Occipital lobe (tissue), 2 donors: ENCODE measurements around the genes MPDU1, SAT2, EFNB3 and TMEM88.

DNA sequence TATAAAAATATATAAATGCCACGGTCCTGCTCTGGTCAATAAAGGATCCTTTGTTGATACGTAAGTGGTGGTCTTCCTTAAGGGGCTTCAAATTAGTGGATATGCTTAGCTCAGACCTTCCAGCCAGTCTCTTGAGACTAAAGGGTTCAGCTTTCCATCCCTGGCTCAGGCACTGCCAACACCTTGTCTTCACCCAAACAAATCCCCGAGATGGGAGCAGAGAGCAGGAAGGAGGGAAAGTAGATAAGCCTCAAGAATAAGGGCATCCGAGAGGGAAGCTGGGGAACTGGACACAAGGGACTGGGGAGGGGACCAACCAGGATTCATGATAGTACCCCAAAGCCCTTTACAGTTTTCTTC, 739 bp upstream of the EIF4A1 start:
- RAMPAGE, long total RNA, result no peak

- RAMPAGE, long total RNA, result no peak
These were observed 1.8 kb downstream of the EIF4A1 start for GRCh38 chr17:7574353-7574960.

DNA sequence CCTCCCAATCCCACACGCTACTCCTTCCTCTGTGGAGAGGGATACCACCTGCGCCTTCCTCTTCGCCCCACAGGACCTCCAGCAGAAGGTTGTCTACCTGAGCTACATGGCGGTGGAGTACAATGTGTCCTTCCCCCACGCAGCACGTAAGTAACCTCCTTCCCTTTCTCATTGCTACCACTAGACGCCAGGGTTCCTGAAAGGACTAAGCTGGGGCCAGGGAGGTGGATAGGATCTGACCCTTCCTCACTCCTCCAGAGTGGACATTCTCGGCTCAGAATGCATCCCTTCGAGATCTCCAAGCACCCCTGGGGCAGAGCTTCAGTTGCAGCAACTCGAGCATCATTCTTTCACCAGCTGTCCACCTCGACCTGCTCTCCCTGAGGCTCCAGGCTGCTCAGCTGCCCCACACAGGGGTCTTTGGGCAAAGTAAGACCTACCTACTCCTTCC, 1.2 kb downstream of the CD68 start:
- RAMPAGE, long total RNA, result no peak

GRCh38 chr17:7583202-7584235, at the start of gene MPDU1:
Gene MPDU1 (plus strand): TSS chr17:7583852.
- RAMPAGE, long total RNA, result start-site peak on the minus strand at chr17:7583497-7583572, 21 and 16 reads in 2 replicates

- RAMPAGE, long total RNA, result no peak
These were observed 8.5 kb downstream of the FXR2 start for GRCh38 chr17:7605875-7606824.

DNA sequence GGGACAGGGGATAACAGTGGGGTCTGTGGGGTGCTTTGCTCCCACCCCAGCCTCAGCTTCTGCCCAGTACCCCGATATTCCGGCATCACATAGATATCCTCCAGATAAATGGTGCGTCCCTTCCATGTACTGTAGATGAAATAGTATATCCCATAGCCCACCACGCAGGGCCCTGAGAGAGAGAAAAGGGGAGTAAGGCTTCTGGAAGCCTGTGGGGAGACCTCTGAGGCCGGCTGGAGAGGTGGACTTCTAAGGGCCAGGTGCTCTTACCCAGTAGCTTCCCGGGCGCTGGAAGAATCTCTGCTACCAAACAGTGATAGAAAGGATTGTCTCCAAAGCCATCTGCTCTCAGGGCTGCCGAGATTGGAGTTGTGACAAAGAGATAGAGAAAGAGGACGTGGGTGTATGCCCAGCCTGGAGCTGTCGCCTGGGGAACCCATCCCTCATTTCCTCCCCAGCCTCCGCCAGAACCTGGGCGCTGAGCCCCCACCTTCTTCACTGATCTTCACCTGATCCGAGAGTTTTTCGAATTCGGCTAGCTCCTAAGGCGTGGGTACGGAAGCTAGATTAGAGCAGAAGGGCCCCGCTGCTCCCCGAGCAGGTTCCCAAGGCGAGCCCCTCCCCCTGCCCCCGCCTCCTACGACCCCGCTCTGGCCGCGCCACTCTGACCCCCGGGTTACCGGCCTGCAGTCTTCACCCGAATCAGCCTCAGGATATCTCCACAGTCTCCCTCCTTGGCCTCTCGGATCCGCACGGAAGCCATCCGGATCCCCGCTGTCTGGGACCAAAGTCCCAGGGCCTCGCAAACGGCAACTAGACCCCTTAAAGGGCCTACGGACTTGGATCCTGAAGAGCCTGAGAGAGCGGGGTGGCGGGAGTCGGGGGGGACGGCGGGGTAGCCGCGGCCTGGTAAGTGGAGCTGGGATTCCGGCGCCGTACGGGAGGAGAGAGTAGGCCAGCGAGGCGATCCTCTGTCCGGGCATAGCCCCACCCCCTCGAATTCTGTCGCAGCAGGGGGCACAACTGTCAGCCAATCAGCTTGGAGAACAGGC, at the start of gene SAT2:
SAT2 (minus strand) TSS at position 949 of the 1,052 bp plus-strand sequence.
- RAMPAGE, long total RNA, result start-site peak on the minus strand centred at position 960 of the sequence, 47 bp wide, 499 and 432 reads in 2 replicates

DNA sequence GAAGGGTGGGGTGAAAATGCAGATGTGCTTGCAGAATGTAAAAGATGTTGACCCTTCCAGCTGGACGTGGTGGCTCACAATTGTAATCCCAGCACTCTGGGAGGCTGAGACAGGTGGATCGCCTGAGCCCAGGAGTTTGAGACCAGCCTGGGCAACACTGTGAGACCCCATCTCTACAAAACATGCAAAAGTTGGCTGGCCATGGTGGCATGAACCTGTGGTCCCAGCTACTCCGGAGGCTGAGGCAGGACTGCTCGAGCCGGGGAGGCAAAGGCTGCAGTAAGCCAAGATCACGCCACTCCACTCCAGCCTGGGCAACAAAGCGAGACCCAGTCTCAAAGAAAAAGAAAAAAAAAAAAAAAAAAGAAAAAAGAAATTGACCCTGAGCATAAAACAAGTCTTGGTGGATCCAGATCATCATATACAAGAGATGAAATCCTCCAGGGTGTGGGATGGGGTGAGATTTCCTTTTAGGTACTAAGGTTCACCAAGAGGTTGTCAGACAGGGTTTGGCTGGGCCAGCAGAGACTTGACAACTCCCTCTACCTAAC, 17.8 kb downstream of the ATP1B2 start:
- RAMPAGE, long total RNA, result no peak

GRCh38 chr17:7674764-7675328, 12.4 kb downstream of the TP53 start:
- RAMPAGE, long total RNA, result no peak

DNA sequence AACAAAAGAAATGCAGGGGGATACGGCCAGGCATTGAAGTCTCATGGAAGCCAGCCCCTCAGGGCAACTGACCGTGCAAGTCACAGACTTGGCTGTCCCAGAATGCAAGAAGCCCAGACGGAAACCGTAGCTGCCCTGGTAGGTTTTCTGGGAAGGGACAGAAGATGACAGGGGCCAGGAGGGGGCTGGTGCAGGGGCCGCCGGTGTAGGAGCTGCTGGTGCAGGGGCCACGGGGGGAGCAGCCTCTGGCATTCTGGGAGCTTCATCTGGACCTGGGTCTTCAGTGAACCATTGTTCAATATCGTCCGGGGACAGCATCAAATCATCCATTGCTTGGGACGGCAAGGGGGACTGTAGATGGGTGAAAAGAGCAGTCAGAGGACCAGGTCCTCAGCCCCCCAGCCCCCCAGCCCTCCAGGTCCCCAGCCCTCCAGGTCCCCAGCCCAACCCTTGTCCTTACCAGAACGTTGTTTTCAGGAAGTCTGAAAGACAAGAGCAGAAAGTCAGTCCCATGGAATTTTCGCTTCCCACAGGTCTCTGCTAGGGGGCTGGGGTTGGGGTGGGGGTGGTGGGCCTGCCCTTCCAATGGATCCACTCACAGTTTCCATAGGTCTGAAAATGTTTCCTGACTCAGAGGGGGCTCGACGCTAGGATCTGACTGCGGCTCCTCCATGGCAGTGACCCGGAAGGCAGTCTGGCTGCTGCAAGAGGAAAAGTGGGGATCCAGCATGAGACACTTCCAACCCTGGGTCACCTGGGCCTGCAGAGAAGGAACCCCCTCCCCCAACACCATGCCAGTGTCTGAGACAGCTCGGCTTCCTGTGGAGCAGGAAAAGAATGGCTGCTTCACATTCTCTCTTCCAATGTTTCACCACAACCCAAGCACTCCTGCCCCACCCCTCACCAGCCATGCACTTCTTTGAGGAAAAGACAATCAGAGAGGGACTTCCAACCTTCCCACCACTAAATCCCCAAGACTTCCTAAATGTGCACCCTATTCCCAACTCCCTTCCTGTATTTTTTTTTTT, 11.1 kb downstream of the TP53 start:
- RAMPAGE, long total RNA, result no peak

DNA sequence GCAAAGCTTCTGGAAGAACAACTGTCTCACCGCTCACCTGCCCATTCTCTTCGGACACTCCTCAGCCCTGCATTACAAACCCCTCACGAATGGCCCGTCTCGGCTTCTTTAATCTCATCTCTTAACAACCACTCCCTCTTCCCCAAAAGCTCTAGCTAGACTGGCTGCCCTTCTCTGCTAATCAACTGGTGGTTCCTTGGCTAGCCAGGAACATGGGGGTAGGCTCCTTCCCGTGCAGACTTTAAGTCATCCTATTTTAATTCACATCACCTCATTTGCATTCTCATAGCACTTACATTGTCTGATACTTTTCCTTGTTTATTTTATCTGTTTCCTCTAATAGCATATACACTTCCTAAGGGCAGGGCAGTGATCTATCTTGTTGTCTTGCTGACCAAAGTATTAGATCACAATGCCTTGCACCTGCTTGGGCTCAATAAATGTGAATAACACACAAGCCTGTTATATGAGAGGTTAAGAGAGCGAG, 9.9 kb downstream of the TP53 start:
- RAMPAGE, long total RNA, result no peak

GRCh38 chr17:7704359-7705694, at the start of gene EFNB3:
Gene EFNB3 (plus strand): TSS chr17:7705202.
- RAMPAGE, long total RNA, result no peak

DNA sequence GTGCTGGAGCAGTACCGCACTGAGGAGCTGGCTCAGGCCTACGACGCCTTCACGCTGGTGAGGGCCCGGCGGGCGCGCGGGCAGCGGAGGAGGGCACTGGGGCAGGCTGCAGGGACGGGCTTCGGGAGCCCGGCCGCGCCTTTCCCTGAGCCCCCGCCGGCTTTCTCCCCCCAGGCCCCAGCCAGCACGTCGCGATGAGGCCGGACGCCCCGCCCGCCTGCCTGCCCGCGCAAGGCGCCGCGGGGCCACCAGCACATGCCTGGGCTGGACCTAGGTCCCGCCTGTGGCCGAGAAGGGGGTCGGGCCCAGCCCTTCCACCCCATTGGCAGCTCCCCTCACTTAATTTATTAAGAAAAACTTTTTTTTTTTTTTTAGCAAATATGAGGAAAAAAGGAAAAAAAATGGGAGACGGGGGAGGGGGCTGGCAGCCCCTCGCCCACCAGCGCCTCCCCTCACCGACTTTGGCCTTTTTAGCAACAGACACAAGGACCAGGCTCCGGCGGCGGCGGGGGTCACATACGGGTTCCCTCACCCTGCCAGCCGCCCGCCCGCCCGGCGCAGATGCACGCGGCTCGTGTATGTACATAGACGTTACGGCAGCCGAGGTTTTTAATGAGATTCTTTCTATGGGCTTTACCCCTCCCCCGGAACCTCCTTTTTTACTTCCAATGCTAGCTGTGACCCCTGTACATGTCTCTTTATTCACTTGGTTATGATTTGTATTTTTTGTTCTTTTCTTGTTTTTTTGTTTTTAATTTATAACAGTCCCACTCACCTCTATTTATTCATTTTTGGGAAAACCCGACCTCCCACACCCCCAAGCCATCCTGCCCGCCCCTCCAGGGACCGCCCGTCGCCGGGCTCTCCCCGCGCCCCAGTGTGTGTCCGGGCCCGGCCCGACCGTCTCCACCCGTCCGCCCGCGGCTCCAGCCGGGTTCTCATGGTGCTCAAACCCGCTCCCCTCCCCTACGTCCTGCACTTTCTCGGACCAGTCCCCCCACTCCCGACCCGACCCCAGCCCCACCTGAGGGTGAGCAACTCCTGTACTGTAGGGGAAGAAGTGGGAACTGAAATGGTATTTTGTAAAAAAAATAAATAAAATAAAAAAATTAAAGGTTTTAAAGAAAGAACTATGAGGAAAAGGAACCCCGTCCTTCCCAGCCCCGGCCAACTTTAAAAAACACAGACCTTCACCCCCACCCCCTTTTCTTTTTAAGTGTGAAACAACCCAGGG, 1.1 kb upstream of the TMEM88 start:
- RAMPAGE, long total RNA, result no peak

GRCh38 chr17:7854558-7855453, at the start of gene TMEM88:
Gene TMEM88 (plus strand): TSS chr17:7855066.
- RAMPAGE, long total RNA, result start-site peak on the plus strand at chr17:7855017-7855067, 153 and 36 reads in 2 replicates

GRCh38 chr17:7880008-7880416, 8.6 kb upstream of the CHD3 start:
- RAMPAGE, long total RNA, result no peak

DNA sequence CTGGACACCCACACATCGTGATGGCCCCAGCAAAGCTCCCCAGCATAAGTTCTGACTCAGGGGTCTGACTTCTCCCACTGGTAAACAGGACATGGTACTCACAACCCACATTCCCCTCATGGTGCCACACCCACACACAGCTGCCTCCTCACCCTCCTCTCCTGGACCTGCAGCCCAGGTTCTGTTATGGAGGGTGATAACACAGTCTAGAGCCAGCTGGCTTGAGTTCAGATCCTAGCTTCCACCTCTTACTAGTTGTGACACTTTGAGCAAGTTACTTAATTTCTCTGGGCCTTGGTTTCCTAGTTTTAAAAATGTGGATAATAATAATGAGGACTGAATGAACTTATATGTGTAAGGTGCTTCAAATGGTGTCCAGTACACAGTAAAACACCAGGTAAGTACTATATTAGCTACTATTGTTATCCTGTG, 841 bp upstream of the RNF227 start:
- RAMPAGE, long total RNA, result no peak

- RAMPAGE, long total RNA, result no peak
These were observed 6.2 kb upstream of the RNF227 start for GRCh38 chr17:7922157-7922820.

DNA sequence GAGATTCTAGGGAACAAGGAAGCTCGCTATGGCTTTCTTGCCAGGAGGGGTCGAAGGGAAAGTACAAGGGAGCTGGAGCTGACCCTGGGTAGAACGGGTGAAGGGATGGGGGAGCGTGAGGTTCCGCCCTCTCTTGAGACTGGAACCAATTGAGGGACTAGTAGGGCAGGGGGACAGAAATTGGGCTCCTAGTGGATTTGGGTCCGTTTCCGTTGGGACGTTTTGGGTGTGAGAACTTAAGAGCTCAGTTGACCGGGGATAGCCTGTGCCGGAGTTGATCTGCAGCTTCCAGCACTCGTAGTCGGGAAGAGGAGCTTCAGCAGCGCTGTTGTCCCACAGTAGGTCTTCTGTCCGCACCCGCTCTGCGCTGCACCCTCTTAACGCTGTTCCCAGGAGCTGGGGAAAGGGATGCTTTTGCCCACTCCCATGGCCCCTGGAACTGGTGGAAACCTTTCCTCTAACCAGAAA, 491 bp downstream of the CNTROB start:
- RAMPAGE, long total RNA, result no peak

DNA sequence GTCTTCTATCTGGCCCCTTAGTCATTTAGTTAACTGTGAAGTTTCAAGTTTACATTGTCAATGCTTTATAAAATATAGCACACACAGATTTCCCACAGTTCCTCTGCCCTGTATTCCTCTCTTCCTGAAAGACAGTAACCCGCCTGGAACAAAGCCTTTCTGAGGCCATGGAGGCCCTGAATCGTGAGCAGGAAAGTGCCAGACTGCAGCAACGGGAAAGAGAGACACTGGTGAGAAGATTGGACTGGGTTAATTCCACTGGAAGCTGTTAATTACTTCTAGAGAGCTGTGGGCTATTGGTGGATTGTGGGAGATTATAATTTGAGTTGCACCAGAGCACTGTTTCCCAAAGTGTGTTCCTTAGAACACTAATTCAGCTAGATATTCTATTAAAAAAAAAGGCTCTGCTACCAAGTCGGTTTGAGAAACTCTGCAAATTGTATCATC, 5.0 kb downstream of the CNTROB start:
- RAMPAGE, long total RNA, result no peak

DNA sequence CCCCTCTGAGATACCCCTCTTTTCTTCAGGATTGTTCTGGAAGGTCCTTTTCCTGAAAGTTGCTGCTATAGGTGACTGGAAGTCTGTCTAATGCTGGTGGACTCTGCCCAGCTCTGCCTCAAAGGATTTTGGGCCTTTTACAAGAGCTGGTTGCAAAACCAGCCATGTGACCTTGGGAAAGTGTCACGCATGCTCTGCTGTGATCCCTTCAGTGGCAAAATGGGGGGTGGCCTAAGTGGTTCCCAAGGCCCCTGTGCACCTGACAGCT, 14.5 kb downstream of the GUCY2D start:
- RAMPAGE, long total RNA, result no peak

- RAMPAGE, long total RNA, result no peak
These were observed 9.6 kb downstream of the ALOX15B start for GRCh38 chr17:8048317-8048965.